NCI-H460 (cell line): ENCODE measurements around a stretch of chr2.

DNA sequence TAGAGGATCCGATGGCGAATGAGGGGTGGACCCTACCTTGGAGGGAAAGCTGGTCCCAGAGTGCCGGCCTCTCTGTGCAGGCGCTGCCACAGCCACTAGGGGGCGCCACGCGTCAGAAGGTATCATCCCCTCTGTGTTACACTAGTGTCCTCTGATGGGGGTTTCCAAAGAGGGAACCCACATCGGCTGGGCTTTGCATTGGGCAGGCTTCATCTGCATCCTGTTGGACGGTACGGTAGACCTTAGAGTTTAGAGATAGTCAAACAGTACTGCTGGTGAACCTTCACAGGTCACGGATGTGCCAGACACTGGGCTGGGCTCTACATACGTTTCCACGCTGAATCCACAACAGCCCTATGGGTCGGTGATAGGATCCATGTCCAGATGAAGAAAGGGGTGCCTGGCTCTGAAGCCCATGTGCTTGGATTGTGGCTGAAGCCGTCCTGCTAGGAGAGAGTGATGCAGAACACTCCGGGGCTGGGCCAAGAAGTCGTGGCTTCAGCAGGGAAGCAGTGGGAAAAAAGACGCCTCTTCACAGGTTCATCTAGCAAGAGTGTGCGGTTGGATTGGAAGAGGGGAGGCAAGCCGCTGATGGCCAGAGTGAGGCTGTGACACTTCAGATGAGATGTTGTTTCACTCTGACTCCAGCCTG, 38.9 kb downstream of the COA5 start:
RAMPAGE:
- cytosol, long total RNA = no peak
- long total RNA = no peak
- nucleus, long total RNA = no peak

DNA sequence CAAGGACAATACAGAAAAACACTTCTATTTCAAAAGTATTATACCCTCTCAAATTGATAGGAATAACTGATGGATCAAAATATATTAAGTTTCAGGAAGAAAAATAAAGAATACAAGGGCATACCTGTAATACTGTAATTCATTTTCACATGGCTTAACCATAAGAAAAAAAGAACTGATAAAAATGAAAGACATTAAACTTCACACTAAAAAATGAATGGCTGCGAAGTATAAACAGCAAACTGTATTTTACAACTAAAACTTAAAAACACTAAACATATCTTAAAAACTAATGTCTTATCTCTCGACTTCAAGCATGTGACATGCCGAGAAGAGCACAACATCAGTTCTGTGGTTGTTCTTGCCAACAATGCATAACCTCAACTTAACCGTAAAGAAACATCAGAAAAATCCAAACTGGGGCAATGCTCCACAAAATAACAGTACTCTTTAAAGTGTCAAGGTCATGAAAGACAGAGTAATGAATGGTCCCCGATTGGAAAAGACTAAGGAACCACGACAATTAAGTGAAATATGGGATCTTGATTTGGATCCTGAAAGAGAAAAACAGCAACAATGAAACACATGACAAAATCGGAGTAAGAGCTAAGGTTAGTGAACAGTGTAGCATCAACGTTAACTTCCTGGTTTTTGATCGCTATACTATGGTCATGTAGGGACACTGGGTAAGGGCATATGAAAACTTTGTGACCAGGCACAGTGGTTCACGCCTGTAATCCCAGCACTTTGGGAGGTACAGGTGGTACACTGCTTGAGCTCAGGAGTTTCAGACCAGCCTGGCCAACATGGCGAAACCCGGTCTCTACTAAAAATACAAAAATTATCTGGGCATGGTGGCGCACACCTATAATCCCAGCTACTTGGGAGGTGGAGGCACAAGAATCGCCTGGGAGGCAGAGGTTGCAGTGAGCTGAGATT, 55.1 kb downstream of the UNC50 start:
RAMPAGE:
- cytosol, long total RNA = no peak
- long total RNA = no peak
- nucleus, long total RNA = no peak

DNA sequence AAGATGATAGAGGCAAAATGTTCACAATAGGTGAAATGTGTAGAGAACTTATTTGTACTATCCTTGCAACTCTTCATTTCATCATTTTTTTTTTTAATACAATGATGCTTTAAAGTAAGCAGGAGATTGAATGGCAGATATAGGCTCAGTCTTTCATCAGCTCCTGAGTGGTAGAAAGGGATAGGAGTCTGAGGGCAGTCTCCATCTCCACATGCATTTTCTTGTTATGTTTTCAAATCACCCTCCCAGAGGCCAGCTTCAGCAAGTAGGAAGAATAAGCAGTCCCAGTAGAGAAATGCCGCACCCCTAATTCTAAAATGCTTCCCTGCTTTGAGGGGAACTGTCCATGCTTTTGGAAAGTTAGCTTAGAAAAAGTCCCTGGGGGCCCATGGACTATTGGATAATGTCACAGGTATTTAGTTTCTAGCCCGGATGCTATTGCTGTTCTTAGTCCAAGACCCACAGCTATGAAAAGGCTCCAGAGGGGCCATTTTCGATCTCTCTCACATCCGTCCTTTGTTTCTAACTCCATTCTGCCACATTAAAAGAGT, 47.4 kb downstream of the MGAT4A start:
RAMPAGE:
- cytosol, long total RNA = no peak
- long total RNA = no peak
- nucleus, long total RNA = no peak

DNA sequence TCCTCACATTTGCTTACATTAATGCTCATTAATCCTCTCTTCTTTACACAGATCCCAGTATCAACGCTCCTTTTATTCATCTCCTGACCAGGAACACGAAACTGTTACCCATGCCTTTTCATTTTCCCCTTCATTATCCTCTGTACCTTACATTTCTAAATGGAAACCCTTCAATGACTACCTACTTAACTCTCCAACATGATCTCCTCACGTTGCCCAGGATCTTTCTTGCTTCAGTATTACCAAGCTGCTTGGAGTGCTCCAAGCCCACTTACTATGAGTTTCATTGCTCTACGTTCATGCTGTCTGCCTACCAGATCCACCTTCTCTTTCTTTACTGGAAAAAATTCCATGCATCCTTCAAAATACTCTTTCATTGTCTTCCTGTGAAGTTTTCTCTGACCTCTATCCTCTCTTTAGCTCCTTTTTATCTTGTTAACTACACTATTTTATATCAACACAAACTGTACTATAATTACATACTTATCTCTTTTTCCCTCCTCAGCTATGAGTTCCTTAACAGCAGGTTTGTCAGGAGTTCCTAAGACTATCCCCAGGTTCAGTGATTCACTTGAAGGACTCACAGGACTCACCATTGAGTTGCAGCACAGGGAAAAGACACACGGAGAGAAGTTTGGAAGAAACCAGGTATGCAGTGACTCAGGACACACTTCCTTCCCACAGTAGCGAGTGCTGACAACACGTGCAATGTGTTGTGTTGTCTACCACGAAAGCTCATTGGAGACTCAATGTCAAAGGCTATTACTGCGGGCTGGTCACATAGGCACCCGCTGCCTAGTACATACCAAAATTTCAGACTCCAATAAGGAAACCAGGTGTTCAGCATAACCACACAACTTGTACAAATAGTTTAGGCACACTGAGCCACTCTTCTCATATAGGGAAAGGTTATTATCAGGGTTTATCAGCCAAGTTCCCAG, 32.2 kb downstream of the MGAT4A start:
RAMPAGE:
- cytosol, long total RNA = no peak
- long total RNA = no peak
- nucleus, long total RNA = no peak

RAMPAGE:
- cytosol, long total RNA = no peak
- long total RNA = no peak
- nucleus, long total RNA = no peak
These were observed 35.3 kb upstream of the MGAT4A start for GRCh38 chr2:98766240-98766597.

GRCh38 chr2:98769573-98770666, 39.0 kb upstream of the MGAT4A start:
RAMPAGE:
- cytosol, long total RNA = no peak
- long total RNA = no peak
- nucleus, long total RNA = no peak

DNA sequence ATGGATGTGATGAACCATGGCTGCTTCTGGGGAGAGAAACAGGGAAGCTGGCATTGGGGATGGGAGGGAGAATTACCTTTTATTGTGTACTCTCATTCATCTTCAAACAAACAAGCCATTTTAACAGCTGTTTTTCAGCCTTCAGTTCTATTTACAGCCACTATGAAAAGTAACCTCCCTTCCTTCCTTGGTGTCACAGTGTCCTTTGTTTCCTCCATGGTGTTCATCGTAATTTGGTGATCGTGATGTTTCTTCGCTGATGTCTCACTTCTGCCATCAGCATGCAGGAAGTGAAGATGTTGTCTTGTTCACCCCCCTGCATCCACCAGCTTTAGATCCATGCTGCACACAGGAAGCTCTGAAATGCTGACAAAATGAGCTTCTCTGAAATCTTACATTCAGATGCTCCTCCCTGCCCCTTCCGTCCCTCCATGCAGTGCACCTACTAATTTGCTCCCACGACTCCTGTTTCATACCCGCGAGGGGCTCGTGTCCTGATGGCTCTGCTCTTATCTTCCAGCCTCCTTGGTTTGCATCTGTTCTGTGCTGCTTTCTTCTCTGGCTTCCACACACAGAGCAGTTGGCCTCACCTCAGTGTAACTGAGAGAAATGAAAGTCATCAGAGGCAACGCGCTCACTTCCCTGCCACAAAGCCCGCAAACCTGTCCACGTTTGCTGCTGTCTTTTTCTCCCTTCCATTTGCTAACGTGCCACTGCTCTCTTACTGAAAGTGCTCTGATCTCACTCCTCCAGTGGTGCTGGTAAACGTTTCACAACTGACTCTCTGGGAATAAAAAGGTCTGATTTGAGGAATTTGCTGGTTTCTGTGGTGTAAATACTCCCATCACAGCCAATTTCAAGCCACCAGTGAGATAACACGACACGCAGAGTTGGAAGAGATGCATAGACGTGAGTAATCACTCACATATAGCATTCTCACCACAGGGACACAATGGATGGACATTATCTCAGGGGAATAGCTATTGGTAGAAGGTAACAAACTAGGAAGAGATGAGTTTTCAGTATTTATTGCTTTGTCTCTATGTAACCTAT, 40.9 kb upstream of the MGAT4A start:
RAMPAGE:
- cytosol, long total RNA = no peak
- long total RNA = no peak
- nucleus, long total RNA = no peak

DNA sequence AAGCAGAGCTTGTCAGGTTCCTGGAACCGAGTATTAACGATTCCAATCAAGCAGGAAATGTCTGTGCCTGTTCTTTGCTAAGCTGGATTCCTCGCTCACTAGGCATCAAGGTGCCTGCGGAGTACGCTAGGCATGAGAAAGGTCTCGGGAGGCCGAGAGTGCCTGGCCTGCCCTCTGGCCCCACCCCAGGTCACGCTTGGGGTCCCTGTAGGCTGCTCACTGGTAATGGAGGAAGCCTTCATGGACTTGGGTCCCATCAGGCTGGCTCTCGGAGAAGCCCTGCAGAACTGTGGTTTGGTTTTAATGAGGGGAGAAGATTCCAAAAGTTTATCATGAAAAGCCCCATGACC, 44.8 kb upstream of the MGAT4A start:
RAMPAGE:
- cytosol, long total RNA = no peak
- long total RNA = no peak
- nucleus, long total RNA = no peak

GRCh38 chr2:98935155-98935477, 909 bp downstream of the CRACDL start:
RAMPAGE:
- cytosol, long total RNA = no peak
- long total RNA = no peak
- nucleus, long total RNA = no peak

RAMPAGE:
- cytosol, long total RNA = no peak
- long total RNA = no peak
- nucleus, long total RNA = no peak
These were observed 68.1 kb downstream of the EIF5B start for GRCh38 chr2:99405214-99405801.

DNA sequence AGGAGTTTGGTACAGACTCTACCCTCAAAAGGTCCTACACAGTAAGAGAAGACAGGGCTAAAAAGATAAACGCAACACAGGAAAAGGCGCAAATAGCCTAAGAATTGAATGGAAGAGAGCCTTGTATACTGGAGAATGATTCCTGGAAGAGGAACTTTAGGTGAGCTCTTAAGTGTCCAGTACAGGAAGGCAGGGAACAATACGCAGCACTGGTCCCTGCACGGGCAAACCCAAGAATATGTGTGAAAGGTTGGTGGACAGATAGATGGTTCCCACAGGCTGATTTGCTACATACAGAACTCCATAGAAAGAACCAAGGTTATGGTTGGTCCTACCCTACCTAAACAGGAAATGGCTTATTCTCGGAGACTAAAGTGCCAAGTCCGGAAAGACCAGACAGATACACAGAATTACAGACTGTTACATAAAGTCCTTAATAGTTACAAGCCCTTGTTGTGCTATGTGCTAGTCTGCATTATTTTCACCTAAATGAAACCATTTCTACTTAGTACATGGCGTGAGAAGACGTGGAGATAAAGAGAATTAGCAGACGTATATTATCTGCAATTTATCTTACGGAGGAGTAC, 1.3 kb downstream of the REV1 start:
RAMPAGE:
- cytosol, long total RNA = no peak
- long total RNA = no peak
- nucleus, long total RNA = no peak

GRCh38 chr2:99593873-99594282, 104.1 kb upstream of the REV1 start:
RAMPAGE:
- cytosol, long total RNA = no peak
- long total RNA = no peak
- nucleus, long total RNA = no peak

RAMPAGE:
- cytosol, long total RNA = no peak
- long total RNA = no peak
- nucleus, long total RNA = no peak
These were observed 281.7 kb upstream of the REV1 start for GRCh38 chr2:99771541-99771990.

DNA sequence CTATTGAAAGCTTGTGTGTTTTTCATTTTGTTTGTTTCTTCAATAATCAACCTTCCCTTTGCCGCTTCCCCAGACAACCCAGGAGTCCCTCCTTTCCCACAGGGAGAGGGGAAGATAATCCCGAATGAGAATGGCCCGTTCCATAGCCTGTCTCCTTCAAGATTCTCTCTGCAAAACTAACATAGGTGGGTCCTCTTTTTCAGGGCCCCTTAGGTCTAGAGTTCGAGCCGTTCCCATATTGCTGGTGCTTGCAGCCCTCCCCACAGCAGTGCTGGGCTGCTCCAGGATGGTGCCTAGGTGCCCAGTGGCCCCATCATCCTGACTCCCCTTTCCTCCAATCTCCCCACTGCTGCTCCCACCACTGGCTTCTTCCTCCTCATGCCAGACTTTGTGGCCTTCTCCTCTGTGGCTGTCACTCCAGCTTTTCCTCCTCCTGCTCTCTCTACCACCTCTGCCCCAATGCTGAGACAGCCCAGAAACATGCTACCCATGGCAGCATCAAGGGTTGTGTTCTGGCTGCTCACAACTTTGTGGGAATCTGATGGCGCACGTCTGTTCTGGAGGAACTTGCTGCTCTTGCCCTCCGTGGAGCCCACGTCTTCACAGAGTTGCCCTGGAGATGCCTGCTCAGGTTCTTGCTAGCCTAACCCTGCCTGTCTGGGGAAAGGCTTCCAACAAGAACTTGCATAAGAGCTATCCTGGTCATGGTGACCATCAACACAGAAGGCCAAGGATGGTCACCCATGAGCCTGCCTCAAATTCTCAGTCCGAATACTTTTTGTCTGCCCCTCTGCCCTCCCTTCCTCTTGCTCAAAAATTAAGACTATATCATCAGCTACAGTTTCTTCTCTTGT, 237.5 kb downstream of the AFF3 start:
RAMPAGE:
- cytosol, long total RNA = no peak
- long total RNA = no peak
- nucleus, long total RNA = no peak

DNA sequence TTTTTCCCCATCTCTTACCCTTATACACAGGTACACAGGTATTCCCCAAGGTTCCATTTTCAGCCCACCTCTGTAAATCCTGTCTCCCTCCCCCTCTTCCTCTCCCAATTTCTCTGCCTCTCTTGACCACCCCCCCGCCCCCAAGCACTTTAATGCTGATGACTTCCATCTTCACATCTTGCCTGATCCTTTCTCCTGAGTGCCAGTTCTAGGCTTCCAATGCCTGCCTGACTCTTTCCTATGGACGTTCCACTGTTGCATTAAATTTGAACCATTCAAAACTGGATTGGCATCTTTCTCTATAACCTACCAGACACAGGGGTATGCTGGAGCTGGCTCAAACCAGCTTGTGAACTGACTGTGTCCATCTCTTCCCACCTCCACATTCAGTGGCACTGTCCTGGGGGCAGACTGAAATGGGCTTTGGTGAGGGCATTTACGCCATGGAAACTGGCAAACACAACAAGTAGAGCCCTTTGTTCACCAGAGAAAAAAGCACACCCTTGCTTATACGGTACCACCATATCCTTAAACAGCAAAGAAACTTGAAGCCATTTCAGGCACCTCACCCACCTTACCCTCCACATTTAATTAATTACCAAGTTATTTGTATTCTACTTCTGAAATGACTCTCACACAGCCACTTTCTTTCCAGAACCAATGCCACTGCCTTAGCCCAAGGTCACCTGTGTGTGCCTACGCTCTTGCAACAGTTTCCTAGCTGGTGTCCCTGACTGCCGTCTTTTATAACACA, 175.1 kb downstream of the AFF3 start:
RAMPAGE:
- cytosol, long total RNA = no peak
- long total RNA = no peak
- nucleus, long total RNA = no peak

DNA sequence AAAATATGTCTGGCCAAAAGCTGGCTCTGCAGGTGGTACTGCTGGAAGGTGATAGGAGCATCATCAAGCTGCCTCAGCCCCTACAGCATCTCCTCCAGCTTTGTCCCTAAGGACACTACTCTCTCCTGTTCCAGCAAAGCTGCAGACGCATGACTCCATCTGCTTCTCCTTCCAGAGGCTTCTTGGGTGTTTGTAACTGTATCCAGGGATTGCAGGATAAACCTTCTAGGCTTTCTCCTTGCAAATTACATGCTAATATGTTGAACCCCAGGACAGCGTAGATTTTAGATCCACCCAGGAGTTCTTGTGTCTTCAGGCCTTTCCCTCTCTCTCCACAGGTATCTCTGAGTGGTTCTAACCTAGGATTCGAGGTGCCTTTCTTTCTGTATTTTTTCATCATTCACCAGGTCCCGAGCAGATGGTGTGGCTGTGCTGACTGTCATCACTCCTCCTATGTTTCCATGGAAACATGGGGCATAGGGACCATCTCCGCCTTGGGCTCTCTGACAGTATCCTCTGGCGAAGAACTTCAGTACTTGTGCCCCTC, 34.3 kb downstream of the AFF3 start:
RAMPAGE:
- cytosol, long total RNA = no peak
- long total RNA = no peak
- nucleus, long total RNA = no peak

DNA sequence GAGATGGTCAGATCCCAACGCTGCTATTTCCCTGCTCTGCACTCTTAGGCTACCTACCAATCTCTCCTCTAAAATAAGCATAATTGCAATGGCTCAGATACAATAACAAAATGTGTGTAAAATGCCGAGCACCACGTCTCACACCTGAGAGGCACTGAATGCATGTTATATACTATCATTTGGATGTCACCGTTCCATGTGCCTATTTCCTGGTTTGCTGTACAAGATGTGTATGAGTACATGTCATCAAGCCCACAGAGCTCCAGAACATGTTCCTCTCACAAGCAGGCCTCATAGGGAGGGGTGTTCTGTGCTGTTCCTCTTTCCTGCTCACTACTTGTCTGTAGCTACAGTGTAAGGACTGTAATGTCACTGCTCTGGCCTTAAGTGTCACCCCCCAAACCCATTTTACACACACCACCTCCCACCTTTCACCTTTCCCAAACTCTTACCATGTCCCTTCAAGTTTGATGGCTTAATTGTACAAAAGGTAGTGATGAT, 1.9 kb downstream of the AFF3 start:
RAMPAGE:
- cytosol, long total RNA = no peak
- long total RNA = no peak
- nucleus, long total RNA = no peak

DNA sequence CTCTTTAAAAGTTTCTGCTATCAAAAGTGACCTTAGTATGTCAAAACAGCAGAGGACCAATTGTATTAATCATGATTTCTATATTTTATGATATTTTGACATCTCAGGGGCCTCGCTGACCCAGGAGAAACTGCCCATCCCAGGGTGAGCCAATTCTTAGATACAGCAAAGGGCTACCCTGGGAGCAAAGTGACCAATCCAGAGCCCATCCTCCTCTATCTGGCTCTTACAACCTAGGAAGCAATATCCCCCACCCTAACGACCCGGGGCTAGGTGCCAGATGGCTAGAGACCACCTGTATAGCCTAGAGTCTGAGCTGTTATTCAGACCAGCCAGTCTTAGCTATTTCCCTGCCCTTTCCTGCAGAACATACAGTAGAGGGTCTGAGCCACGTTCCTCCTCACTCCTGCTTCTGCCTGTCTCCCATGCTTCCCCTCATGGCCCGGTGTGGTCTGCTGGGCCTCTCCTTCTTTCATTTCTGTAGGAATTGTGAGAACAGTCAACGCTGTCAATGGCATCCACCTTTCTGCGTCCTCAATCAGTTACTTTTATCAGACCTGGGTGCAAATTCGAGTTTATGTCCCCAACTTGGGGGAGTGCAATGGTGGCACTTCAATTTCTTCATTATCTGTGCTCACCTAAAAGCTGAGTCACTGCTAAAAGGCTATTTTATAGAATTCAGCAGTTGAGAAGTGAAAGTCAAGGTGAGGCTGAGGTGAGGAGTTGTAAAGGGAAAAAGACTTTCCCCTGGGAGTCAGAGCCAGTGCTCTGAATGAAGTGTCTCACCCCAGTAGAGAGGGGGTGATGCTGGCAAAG, 42.6 kb downstream of the LONRF2 start:
RAMPAGE:
- cytosol, long total RNA = no peak
- long total RNA = no peak
- nucleus, long total RNA = no peak

RAMPAGE:
- cytosol, long total RNA = no peak
- long total RNA = no peak
- nucleus, long total RNA = no peak
These were observed 18.0 kb downstream of the PDCL3 start for GRCh38 chr2:100580467-100581484.

RAMPAGE:
- cytosol, long total RNA = no peak
- long total RNA = no peak
- nucleus, long total RNA = no peak
These were observed 10.5 kb downstream of the NPAS2 start for GRCh38 chr2:100830334-100830855.